ENCODE data around the genes RGS7BP, ADAMTS6, CENPK and MAST4.

GRCh38 chr5:62256170-62257081 lies 49.6 kb upstream of the KIF2A start:
- PRO-cap: unidirectional peak, plus-strand start at chr5:62256553; bidirectional peak, plus-strand start at chr5:62256858, minus-strand start at chr5:62256820; bidirectional peak, plus-strand start at chr5:62257009, minus-strand start at chr5:62256913

DNA sequence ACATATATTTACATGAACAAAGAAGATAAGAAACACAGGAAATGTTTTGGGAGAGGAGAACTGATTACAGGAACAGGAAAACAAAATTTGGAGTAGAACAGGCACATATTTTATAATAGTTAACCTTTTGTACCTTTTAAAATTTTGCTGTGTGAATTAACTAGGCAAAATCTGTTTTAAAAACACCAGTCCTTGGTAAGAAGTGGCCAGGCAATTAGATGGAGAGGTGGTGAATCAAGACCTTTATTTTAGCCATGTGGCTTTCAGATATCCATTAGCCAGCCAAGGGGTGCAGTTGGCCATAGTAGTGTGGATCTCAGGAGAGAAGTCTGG lies 40.5 kb upstream of the KIF2A start:
- PRO-cap: no peak

GRCh38 chr5:62413359-62413669 lies 751 bp downstream of the IPO11 start:
- PRO-cap: no peak

- PRO-cap: no peak
These were observed 586.2 kb downstream of the LRRC70 start for GRCh38 chr5:63164565-63165474.

- PRO-cap: no peak
These were observed 664.4 kb downstream of the LRRC70 start for GRCh38 chr5:63242958-63243576.

DNA sequence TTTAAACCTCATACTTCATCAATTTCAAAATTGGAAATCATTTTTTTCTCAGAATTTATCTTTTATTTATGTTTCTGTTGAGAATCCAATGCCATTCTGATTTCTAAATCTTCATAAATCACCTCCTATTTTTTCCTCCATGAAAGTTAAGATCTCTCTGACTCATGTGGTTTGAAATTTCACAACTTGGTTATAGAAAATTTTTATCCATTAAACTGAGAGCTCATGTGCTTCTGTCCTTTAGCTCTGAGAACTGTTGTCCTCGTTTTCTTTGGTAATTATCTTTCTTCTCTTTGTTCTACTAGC lies 1.5 kb upstream of the RNF180 start:
- PRO-cap: no peak

GRCh38 chr5:64505867-64506836 lies at the start of gene RGS7BP:
TSS of gene RGS7BP (plus strand) at chr5:64506015.
- PRO-cap: bidirectional peak, plus-strand start at chr5:64506061, minus-strand start at chr5:64505839

DNA sequence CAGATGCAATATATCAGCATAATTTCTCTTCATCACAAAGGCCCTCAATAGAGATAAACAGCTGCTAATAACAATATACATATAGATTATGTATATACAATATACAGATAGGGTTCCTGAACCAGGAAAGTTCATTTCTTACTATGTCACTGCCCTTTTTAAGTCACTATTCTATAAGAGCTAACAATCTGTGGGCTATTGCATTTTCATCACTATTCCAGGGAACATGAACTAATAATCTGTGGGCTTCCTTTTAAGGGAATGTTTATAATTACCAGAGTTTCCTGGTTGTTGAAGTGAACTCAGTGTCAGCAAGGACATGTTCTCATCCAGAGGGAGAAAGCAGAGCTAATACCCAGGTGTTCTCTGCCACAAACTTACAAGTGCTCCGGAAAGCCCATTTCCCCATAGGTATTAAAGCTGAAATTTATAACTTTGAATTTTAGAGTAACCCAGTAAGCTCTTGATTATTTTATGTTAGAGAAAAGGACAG lies 69.6 kb downstream of the CWC27 start:
- PRO-cap: no peak

DNA sequence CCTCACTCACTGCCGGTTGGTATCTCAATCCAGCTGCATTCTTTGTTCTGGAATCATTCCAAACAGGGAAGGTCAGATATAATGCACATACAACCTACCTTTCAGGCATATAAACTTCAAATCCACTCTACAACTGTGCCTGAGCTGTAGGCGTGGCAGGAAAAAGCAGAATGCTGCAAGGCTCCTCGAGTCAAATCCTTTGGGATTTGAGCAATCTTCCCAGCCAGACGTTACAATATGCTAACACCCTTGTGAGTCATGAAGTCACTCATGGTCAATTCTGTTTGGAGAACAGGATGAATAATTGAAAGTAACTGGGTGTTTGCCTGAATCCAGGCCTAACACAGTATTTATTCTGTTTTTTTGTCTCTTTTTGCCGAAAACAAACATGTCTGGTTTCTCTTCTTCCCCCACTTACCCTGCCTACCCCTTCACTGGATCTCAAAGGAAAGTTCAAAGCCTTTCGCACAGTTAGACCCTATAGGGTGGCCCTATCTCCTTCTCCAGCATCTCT lies 294.0 kb downstream of the CWC27 start:
- PRO-cap: no peak

GRCh38 chr5:65066471-65066758 lies 297.7 kb downstream of the CWC27 start:
- PRO-cap: no peak

GRCh38 chr5:65481342-65482221 lies at the start of gene ADAMTS6:
TSS of gene ADAMTS6 (minus strand) at chr5:65481920.
- PRO-cap: bidirectional peak, plus-strand start at chr5:65481927, minus-strand start at chr5:65481872

- PRO-cap: bidirectional peak, plus-strand start at chr5:65563319, minus-strand start at chr5:65563168; bidirectional peak, plus-strand start at chr5:65563573, minus-strand start at chr5:65563541
These were observed at the start of gene CENPK for GRCh38 chr5:65562567-65563750. TSS of gene CENPK (minus strand) at chr5:65563168.

- PRO-cap: no peak
These were observed 642 bp downstream of the PPWD1 start for GRCh38 chr5:65563751-65564125.

DNA sequence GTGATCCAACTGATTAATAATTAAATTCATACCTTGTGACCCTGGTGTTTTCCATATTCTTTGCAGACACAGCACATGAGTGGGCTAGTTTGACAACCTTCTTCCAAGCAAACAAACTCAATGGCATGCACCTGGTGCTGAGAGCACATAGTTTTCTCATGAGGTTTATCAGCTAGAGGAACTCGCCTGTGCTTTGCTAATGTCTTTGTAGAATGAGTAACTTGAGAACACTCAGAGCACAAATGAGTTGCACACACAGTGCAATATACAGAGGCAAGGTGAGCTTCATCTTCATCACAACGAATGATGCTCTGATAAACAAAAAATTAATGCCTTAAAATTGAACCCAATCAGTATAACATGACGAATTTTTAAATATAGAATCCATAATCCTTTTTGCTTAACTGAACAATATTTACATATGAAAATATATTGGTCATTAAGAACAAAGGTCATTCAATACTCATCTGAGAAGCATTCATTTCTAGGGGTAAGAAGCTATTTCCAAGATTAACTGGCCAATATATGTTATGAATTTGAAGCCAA lies 12.5 kb downstream of the TRIM23 start:
- PRO-cap: no peak

DNA sequence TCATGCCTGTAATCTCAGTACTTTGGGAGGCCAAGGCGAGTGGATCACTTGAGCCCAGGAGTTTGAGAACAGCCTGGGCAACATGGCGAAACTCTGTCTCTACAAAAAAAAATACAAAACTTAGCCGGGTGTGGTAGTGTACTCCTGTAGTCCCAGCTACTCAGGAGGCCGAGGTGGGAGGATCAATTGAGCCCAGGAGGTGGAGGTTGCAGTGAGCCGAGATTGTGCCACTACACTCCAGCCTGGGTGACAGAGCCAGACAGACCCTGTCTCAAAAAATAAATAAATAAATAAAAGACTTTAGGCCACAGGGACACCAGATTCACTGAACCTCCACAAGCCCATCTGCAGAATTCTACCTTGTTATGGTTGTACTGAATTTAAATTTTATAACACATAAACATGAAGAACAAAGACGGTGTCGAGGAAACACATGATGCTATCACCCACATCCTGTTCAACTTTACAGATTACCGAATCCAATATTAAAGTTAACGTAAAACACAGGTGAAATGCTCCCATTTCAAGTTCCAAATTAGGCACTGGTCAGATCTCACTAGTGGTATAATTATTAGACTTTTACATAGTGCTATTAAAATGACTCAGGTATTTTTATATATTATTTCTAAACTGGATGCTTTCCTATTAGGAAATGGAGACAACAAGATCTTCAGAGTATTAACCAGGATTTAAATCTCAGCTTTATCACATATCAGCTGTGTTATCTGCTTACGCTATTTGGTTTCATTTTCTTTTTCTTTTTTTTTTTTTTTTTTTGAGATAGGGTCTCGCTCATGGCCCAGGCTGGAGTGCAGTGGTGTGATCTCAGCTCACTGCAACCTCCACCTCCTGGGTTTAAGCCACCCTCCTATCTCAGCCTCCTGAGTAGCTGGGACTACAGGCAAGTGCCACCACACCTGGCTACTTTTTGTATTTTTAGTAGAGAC lies 2.3 kb downstream of the SGTB start:
- PRO-cap: no peak

DNA sequence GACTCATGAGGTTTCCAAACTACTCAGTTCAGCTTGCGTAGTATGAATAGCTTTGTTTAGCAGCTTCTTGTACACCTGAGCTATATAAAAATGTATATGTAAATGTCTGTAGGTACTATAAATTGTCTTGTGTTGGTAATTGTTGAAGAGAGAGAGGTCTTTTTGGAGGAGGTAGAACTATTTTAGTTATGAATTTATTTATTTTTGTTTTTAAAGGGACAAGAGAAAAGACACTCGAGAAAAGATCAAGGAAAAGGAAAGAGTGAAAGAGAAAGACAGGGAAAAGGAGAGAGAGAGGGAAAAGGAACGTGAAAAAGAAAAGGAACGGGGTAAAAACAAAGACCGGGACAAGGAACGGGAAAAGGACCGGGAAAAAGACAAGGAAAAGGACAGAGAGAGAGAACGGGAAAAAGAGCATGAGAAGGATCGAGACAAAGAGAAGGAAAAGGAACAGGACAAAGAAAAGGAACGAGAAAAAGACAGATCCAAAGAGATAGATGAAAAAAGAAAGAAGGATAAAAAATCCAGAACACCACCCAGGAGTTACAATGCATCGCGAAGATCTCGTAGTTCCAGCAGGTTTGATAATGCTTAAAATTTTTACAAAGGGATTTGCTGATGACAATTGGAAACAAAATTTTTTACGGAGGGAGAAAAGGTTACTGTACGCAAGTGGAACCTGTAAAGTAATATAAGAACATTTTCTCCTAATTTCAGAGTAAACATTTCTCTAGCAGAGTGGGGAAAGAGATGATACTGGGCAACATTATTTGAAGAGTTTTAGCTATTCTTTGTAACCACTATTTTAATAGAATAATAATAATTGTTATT lies 26.5 kb downstream of the SREK1 start:
- PRO-cap: no peak

GRCh38 chr5:66306933-66307339 lies 162.8 kb downstream of the SREK1 start:
- PRO-cap: no peak

DNA sequence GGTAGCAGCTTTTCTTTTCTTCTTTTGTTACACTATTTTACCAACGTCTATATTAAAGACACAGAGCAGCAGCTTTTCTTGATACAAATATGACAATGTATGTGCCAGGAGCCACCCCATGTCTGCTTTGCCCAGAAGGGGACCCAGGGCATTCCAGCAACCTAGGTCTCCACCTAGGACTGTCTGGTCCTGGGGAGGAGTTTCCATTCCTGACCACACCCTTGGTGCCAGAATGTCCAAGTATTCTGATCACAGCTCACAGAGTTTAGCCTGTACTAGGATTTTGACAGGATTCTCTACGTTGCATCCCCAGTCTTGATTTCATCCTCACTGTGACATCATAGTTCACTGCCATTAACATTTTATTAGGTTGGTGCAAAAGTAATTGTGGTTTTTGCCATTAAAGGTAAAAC lies 224.7 kb downstream of the SREK1 start:
- PRO-cap: no peak

- PRO-cap: unidirectional peak, plus-strand start at chr5:66596362; unidirectional peak, plus-strand start at chr5:66596416
These were observed at the start of gene MAST4 for GRCh38 chr5:66595859-66596871. TSS of gene MAST4 (plus strand) at chr5:66596393.

DNA sequence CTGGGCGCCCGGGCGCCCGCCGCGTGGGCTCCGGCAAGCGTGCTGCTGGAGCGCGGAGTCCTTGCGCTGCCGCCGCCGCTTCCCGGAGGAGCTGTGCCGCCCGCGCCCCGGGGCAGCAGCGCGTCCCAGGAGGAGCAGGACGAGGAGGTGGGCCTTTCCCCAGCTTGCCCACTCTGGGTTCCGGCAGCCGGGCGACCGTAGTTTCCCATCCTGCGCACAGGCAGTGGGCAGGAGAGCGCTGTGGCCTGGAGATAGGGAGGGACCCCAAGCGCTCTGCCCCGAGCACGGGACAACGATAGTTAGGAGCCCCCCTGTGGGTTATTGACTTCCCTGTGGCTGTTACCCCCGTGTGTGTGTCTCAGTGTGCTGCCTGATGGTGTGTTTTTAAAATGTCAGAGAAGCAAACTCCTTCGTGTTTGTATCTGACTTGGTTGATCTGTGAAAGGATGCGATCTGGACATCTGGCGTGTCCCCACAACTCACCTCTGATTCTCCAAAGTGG lies 730 bp downstream of the MAST4 start:
- PRO-cap: no peak

Measured in A673 (cell line).